AG04449 (cell line): ENCODE measurements around the gene ZDHHC11.

DNA sequence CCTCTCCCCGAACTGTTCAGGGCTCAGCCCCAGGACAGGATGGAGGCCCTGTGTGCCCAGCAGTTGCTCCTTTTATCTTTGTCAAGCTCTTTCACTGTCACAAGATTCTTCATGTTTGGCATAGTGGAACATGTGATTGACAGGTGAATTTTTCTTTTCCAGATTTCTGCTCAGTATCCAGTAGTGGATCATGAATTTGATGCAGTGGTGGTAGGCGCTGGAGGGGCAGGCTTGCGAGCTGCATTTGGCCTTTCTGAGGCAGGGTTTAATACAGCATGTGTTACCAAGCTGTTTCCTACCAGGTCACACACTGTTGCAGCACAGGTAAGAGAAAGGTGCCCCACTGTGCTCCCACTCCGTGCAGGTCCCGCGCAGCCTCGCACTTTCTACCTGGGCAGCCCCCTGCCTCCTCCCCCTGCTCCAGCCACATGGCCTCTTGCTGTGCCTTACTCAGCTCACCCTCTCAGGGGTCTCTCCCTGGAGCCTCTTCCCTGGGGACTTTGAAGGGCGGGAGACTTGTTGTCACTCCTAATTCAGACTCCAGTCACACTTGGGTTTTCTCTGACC lies 6.2 kb downstream of the SDHA start:
- RRBS = no CpG with 5 or more reads among the region's 8 CpGs

- RRBS = no CpG with 5 or more reads among the region's 17 CpGs
Observed at GRCh38 chr5:235098-235578, 17.0 kb downstream of the SDHA start.

DNA sequence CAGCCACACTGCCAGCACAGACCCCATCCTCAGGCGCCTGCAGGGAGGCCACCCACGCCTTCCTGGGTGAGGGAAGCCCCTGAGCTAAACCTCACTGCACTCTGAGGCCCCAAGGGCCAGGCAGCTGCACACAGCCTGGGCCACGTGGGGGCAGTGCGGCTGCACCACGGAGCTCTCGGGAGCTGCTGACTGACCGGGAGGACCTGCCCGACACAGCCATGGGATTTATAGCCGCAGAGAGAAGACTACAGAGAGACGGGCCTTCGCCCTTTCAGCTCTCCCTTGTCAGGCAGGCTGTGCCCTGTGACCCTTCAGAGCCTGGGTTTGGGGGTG lies 4.4 kb upstream of the AHRR start:
- RRBS = no CpG with 5 or more reads among the region's 11 CpGs

GRCh38 chr5:445925-446937 lies 3.3 kb downstream of the EXOC3 start:
- RRBS = 93% methylated on average over 5 of the region's 21 CpGs

DNA sequence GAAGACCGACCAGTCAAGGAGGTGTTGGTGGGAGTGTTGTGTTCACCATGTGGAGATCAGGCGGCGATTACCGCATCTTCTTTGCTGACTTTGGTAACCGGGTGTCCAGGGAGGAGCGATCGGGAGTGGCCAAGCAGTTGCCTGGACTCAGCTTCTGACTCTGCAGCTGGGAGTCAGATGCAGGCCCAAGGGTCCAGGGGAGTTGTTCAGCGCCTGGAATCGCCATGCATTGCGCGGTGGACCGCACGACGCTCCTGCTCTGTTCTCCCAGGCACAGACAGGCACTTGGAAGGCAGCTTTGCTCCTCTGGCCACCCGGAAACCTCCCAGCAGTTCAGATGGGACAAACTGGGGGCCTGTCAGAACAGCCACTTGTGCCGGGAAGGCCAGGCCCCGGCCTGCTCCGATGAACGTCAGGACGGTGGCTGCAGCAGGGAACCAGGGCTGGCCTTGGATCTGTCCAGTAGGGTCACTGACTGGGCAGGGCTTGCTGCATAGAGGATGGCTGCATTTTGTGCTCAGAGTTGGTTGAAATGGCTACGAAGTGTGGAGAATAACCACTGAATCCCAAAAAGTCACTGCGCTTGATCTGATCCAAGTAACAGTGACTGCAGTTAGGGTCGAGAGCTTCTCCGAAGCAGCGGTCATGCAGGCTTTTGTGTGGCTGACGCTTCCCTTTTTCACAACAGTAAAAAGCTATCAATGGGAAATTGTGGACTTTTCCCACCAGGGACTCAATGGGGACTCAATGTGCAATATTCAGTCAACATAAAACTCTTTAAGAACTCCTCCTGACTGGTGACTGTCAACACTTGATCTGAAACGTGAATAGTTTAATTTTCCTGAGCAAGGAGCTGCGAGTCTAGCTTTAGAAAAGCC lies 28.4 kb downstream of the EXOC3 start:
- RRBS = 68% methylated on average over 3 of the region's 28 CpGs

DNA sequence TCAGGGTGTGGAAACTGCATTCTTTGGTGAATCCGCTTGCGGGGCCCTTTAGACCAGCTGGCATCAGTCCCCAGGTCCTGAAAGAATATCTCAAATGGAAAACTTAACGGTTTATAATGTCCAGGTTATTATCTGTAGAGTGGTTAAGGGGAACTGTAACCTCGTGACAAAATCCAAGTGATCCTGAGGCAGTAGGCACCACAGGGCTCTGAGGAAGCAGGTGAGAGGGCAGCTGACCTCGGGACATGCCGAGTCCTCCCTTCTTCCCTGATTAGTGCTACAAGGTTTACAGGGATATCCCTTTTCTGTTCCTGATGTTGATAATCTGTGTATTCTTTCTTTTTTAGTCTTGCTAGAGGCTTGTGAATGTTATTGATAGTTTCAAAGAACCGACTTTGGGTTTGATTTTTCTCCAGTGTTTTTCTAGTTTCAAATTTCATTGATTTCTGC lies 1.6 kb downstream of the CEP72 start:
- RRBS = no CpG with 5 or more reads among the region's 7 CpGs

DNA sequence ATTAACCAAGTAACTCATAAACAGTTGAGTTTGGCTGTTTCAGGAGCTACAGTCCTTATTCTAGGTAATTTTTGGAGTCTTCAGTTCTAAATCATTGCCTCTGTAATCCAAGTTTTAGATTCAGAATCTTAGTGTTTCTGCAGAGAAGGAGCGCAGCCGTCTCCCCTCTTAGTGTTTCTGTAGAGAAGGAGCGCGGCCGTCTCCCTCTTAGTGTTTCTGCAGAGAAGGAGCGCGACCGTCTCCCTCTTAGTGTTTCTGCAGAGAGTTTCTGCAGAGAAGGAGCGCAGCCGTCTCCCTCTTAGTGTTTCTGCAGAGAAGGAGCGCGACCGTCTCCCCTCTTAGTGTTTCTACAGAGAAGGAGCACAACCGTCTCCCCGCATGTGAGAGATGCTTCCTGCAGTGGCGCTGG lies 10.7 kb downstream of the CEP72 start:
- RRBS = no CpG with 5 or more reads among the region's 16 CpGs

DNA sequence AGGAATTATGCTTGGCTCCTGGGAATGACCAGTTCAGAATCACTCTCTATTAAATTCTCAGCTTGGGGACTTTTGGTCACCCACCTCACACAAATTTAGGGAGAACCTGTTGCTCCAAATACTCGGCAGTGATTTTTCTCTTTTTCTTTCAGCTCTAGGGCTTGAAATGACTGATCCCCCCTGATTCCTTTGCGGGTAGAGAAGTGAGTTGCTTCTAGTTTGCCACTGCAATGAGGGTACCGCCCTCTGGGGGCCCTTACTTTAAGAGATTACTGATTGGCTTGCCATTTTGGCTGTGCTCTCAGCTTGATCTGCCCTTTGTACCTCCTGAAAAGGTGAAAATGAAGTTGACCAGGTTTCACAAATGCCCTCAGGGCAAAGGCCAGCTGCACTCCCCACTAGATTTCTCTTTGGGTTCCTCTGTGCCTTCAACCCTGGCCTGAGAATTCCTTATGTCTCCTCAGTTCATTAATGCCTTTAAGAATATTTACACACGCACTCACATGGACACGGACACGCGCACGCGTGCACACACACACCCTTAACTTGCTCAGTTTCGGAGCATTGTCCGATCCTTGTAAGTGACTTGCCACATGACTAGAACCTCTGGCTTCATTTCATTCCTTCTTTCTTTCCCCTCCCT lies 20.6 kb upstream of the TPPP start:
- RRBS = no CpG with 5 or more reads among the region's 11 CpGs

GRCh38 chr5:782856-783602 lies 1.5 kb downstream of the ZDHHC11B start:
- RRBS = 2% methylated on average over 5 of the region's 37 CpGs

- RRBS = 32% methylated on average over 7 of the region's 30 CpGs
Observed at GRCh38 chr5:850486-851053, at the start of gene ZDHHC11. TSS of gene ZDHHC11 (minus strand) at chr5:850986.

DNA sequence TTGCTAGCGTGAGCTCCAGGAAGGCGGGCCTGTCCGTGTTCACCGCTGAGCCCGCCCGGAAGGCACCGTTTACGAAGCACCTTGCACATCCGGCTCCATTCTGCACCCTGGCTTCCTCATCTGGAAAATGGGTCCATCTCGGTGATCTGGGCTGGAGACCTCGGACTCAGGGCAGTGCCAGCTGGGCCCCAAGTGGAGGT lies 52.5 kb upstream of the NKD2 start:
- RRBS = no CpG with 5 or more reads among the region's 11 CpGs

GRCh38 chr5:1049082-1049879 lies 40.7 kb downstream of the NKD2 start:
- RRBS = no CpG with 5 or more reads among the region's 34 CpGs

- RRBS = no CpG with 5 or more reads among the region's 20 CpGs
Observed at GRCh38 chr5:1109218-1109773, 2.6 kb downstream of the SLC12A7 start.

DNA sequence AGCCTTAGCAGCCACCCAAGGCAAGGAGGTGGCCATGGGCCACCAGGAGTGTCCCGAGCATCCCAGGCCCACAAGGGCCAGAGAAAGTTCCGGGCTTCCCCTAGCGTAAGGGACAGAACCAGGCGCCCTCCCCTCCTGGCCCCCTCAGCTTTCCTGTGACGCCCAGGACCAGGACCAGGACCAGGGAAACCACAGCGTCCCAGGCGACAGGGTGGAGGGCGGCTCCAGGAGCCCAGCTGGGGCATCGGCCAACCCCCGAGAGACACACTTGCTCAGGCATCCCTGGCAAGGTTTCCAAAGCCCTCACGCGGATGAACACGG lies 17.4 kb upstream of the SLC12A7 start:
- RRBS = no CpG with 5 or more reads among the region's 13 CpGs

- RRBS = 58% methylated on average over 13 of the region's 24 CpGs
Observed at GRCh38 chr5:1201940-1202470, 610 bp downstream of the SLC6A19 start.

DNA sequence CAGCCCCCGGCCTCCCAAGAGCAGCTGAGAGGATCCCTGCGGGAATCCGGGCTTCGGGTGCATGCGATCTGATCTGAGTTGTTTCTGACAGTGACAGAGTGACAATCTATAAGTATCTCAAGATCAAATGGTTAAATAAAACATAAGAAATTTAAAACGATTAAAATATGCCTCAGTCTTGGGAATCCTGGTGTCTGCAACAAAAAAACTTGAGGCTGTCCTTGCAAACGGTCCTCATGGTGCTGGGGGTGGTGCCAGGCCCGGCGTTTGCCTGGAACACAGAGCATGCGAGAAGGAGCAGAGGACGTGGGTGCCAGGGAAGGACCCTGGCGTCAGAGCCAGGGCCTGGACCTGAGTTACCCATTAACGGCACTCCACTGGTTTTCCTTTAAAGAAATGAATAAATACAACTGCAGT lies 221 bp upstream of the SLC6A18 start:
- RRBS = 83% methylated on average over 5 of the region's 13 CpGs

DNA sequence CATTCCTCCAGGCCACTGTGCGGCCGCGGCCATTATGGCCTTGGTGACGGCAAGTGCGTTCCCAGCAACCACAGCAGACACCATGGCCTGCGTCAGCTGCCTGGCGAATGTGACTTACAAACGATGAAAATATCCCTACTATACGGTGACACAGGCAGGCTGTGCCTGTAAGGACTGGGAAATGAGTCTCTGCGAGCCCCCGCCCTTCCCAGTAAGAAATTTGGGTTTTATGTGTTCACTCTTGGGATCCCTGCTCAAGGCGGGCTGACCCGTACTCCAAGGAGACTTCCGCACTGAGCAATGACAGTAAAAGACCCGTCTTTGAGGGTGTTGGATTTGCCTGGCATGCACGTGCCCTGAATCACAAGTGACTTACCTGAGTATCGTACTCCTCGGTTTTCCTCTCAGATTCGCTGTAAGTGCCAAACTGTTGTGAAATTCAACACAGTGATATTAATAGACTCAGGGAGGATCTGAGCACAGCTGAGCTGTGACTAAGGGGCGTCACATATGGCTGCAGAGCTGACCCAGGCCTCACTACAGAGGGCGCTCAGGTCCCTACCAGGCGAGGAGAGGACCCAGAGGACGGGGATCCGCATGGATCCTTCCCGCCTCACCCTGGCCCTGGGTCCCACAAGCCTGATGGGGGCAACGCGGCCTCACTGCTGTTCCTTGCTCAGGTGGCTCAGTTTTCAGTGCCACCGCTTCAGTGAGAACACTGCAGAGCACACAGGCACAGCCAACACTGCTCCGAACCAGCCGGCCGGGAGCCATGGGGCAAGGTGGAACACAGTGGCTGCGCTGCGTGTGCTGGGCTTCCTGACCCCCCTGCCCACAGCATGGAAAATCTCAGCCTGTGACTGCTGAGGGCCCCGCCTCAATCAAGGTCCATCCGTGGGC lies 20.3 kb downstream of the CLPTM1L start:
- RRBS = no CpG with 5 or more reads among the region's 35 CpGs

GRCh38 chr5:1328482-1329238 lies 16.2 kb downstream of the CLPTM1L start:
- RRBS = no CpG with 5 or more reads among the region's 9 CpGs

DNA sequence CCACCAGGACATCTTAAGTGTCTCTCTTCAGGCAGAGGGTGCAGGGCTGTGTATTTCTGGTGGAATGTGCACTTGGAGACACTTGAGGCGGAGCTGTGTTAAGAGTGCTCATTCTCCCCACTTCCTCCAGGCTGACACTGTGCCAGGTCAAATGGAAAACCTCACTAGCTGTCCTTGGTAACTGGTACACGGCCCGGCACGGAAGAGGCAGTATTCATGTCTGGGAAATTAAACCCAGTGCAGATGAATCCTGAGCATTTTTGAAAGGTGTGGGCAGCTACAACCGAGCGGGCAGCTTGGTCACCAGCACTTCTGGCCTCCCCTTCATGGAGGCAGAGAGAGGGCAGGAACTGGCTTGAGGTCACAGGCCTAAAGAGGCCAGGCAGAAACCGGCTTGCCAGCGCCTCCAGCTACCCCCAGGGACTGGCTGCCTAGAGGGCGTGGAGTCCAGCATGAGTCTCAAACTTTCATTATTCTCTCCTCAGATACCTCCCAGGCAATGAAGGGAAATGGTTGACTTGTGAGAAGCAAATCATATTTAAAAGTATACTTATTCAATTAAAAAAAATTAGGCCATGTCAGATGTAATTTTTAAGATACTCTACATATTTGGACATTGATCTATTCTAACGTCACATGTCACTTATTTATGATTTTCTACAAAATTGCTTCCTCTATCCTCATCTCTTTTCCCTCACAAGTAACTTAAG lies 1.5 kb downstream of the CLPTM1L start:
- RRBS = no CpG with 5 or more reads among the region's 10 CpGs

DNA sequence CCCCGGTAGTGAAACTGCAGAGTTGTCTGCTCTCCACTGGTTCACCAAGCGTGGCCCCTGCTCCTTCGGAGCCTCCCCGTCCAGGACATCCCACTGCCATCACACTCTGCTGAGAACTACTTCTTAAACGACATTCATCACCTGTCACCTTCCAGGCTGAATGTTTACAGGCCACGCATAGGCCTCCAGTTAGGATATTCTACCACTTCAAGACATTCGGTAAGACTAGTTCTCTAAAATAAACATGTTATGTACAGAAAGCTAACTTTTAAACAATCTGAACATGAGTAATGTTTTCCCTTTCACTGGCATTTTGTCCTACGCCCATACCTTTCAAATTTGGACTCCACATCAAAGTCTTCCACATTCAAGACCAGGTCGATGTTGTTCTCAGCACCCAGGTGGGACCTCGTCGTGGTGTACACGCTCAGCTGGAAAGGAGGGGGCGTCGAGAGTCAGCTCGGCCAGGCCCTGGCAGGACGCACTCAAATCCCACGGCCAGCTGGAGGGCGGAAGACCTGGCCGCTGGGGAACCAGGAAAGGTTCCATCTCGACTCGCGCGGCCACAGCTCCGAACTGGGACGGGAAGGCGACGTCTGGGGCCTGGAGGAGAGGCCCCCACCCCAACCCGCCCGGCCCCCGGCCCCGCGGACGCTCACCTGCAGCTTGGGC lies 742 bp downstream of the CLPTM1L start:
- RRBS = 2% methylated on average over 4 of the region's 33 CpGs